SEM (cell line): Measurements from ENCODE around the genes MRS2, GMNN and H3C3.

GRCh38 chr6:24402621-24403851 lies at the start of gene MRS2:
MRS2 (plus strand) TSS chr6:24402936.
- PRO-cap: unidirectional peak, plus-strand start at chr6:24402936; unidirectional peak, minus-strand start at chr6:24403416

GRCh38 chr6:24718889-24718965 lies 227 bp downstream of the C6orf62 start:
- PRO-cap: no peak

DNA sequence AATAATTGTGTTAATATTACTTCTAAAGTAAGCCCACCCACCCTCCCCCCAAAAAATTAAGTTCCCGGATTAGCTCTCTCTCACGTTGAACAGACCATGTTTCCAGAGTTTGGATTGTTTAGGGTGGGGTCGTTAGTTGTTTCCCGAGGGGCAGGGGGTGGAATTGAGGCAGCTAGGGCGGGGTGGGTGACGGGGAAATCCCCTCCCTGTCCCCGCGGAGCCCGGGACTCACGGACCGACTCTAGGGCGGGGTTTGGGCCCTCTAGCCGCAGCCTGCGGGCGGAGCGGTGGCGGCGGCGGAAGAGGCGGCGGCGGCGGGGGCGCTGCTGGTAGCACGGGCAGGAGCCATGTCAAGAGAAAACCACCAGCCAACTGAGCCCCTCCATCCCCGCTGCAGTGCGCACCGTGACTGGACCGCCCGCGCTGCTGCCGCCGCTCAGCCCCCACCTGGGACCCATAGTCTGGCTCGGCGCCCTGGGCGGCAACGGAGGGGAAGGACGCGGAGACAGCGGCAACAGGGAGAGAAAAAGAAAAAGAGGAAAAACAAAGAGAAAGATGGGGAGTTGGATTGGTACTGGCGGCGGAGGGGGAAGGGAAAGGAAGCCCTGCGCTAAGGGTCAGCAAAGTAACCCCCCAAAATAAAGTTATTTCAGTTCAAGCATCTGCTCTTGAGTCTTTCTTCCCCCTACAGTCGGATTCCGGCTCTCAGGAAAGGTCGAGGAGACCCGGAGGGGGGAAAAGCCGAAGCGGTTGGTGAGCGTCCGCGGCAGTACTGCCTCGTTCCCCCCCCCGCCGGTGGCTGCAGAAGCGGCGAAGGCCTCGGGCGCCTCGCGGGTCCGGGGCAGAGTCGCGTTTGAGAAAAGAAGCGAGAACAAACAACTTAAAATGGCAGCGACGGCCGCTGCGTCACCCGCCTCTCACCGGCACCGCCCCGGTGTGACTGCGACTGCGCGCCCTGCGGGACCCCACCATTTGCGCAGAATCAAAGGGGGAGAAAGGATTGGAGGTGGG lies 1.3 kb upstream of the C6orf62 start:
- PRO-cap: bidirectional peak, plus-strand start at position 353 of the sequence, minus-strand start at position 229 of the sequence; unidirectional peak, minus-strand start at position 830 of the sequence; unidirectional peak, minus-strand start at position 855 of the sequence

GRCh38 chr6:24744873-24745540 lies 26.1 kb upstream of the C6orf62 start:
- PRO-cap: no peak

- PRO-cap: bidirectional peak, plus-strand start at chr6:24774937, minus-strand start at chr6:24774845; bidirectional peak, plus-strand start at chr6:24775466, minus-strand start at chr6:24775220
Measured at GRCh38 chr6:24774625-24775577, at the start of gene GMNN. GMNN (plus strand) TSS chr6:24774937.

- PRO-cap: no peak
Measured at GRCh38 chr6:24781336-24782446, 7.0 kb downstream of the GMNN start.

- PRO-cap: no peak
Measured at GRCh38 chr6:24802838-24803230, 4.1 kb upstream of the ARMH2 start.

- PRO-cap: no peak
Measured at GRCh38 chr6:24910120-24910559, 25.6 kb downstream of the RIPOR2 start.

DNA sequence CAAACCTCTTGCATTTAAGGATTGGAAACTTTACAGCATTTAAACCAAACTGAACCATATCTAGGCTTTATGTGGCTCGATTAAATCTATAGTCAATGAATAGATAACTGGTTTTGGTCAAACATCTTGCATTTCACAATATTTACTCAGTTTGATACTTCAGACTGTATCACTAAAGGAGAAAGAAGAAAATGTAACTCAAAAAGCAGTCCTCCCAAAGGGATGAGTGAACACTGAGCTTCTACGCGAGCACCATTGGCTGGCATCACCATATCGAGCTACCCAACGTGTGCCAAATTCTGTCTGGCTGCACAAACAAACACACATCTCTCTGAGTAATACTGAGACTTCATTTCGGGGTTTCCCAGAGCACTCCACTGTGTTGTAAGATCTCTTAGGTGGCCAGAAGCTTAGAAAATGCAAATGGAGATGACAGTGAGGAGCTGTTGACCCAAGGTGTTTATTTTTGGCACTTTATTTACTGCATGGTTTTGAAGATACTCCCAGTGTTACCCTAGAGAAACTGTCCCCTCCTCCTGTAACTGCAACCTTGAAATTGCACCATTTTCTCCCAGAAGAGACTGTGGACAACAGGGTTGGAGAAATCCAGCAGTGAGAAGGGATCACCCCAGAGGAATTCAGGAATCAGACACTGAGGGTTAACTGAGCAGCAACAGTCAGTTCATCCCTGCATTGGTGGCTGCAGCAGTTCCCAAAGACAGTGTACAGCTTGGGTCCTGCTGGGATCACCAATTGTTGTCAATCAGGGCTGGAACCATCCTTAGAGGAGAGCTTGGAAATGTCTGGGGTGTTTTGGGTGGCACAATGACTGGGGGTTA lies 910 bp upstream of the RIPOR2 start:
- PRO-cap: no peak

DNA sequence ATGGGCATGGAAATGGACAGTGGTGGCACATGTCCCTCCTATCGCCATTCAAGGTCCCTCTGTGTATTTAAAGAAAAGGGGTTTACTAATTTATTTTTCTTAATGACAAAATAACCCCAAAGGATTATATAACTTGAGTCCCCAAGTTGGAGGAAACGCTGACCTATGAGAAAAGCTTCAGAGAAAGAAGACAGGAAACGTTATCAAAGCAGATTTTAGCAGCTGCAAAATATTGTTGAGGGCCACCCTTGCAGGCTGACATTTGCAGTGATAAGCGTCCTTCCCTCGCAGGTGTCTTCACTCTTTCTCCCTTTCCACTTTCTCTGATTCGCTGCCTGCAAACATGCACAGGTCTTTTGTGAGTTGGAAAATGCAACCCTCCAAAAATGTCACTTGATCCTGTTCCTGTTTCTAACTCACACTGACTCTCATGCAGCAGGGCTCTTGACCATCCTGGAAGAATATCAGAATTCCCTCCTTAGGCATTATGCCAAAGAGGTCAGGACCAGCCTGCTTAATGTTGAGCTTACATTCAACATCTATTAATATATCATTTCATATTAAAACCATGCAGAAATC lies 103.3 kb upstream of the RIPOR2 start:
- PRO-cap: no peak

- PRO-cap: bidirectional peak, plus-strand start at chr6:25138394, minus-strand start at chr6:25138098
Measured at GRCh38 chr6:25137912-25139176, 140.8 kb upstream of the CARMIL1 start.

DNA sequence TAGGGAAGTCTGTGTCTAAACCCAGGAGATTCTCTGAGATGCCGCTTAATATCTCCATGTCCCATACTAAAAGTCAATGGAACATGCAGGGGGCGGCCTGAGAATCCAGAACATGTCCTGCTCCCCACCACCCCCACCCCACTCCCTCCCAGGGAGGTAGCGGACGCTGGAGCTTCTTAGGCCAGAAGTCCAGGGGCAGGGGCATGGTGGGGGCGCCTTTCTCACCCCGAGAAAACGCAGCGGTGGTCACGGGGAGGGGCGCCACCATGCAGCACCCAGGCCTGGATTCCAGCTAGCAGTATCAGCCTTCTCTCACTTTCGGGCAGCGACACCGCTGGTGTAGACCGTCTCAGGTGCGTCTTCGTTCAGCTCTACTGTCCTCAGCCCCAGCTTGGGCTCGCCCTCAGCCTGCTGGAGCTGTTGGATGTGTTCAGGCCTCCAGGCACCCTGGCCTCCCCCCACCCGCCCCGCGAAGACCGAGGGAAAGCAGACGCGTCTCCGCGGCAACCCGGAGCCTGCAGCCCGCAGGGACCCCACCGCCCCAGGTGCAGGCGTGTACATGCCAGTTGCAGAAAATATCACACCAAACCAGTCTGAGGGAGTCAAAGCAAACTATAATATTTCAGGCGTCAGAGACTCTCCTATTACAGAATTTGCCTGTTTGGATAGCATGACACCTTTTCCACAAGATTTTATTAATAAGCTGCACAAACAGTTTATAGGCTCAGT lies 60.9 kb upstream of the CARMIL1 start:
- PRO-cap: no peak

- PRO-cap: no peak
Measured at GRCh38 chr6:25266386-25266855, 12.8 kb upstream of the CARMIL1 start.

GRCh38 chr6:25931070-25931681 lies 685 bp upstream of the SLC17A2 start:
- PRO-cap: no peak

DNA sequence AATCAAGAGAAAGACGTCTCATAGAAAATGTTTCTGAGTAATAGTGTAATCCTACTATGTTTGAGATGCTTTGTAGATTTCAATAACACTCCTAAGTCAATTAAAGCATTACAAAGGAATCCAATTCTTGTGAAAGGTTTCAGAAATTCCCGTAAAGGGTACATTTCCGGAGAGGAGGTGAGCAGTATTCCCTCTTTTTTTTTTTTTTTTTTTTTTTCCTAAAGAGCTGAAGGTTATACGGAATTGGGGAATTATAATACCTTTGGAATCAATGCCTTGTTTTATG lies 523 bp upstream of the H3C1 start:
- PRO-cap: no peak

DNA sequence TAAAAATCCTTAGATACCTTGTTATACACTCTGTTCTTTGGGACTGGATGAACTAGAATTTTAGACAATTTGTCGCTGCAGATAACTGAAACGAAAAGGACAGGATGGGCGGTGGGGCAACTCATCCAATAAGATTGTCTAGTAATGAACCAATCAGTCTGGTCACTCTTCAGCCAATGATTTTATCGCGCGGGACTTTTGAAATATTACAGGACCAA lies 157 bp upstream of the H3C3 start:
- PRO-cap: bidirectional peak, plus-strand start outside the sequence, minus-strand start at position 54 of the sequence

GRCh38 chr6:26045336-26046103 lies at the start of gene H3C3:
H3C3 (plus strand) TSS chr6:26045384.
- PRO-cap: bidirectional peak, plus-strand start at chr6:26045384, minus-strand start at chr6:26045171; bidirectional peak, plus-strand start at chr6:26045579, minus-strand start at chr6:26045701

GRCh38 chr6:26046856-26047261 lies 1.7 kb downstream of the H3C3 start:
- PRO-cap: no peak

GRCh38 chr6:26120762-26121993 lies 2.5 kb downstream of the H2BC4 start:
- PRO-cap: no peak

DNA sequence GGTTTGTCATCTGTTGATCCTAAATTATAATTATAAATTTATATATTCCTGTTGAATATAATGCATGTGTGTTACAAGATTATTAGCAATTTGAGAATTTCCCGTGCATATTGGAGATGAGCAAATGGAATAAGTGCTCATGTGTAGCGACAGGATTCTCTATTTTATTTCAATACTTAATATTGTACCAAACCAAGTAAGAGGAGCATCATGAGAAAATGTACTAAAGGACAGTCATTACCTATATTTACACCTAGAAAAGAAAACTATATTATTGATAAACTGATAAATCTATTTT lies 5.0 kb downstream of the H2AC6 start:
- PRO-cap: no peak